T47D (cell line): ENCODE measurements around a stretch of chr3.

DNA sequence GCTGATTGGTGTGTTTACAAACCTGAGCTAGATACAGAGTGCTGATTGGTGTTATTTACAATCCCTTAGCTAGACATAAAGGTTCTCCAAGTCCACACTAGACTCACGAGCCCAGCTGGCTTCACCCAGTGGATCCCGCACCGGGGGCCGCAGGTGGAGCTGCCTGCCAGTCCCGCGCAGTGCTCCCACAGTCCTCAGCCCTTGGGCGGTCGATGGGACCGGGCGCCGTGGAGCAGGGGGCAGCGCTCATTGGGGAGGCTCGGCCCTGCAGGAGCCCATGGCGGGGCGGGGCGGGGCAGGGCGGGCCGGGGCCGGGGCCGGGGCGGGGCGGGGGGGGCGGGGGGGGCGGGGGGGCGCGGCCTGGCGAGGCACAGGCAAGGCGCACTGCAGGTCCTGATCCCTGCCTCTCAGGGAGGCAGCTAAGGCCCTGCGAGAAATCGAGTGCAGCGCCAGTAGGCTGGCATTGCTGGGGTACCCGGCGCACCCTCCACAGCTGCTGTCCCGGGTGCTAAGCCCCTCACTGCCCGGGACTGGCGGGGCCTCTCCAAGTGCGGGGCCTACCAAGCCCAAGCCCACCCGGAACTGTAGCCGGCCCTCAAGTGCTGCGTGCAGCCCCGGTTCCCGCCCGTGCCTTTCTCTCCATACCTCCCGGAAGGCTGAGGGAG, 9.7 kb upstream of the TMEM40 start:
- RRBS = 10% methylated on average over 3 of the region's 44 CpGs

- RRBS = 57% methylated on average over 4 of the region's 11 CpGs
Observed at GRCh38 chr3:12825524-12825986, 15.8 kb downstream of the RPL32 start.

DNA sequence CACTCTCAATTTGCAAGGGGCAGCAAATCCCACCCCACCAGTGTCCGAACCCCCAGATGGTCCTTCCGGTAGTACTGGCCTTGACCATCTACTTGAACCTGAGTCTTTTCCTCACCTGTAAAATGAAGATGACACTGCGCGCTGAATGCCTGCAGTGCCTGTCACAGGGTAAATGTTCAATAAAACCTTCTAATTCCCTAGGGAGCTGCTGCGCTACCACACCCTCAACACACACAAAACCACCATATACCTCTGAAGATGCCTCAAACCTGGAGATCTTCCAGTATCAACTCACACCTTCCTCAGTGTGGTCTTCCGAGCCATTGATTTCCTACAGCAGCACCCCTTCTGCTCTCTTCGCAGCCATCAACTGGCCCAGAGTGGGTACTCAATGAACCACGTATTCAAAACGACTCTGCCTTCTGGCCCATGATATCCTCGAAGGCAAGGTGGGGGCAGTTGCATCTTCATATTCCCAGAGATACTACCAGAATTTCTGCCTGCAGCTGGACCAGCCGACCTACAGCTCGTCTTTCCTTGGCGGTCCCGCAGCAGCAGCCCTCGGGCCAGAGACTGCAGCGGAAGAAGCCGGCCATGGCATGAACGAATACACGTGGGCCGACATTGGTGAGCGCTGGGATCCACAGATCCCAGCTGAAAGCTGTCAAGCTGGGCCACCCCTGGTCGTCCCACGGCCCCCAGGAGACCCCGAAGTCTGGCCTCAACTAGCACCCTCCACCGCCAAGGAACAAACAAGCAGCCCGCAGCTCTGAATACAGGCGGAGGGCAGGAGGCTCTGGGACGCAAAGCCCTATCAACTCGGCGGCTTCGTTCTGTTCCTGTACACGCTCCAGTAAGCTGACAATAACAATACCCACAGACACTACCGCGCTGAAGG, 596 bp downstream of the RPL32 start:
- RRBS = no CpG with 5 or more reads among the region's 34 CpGs

- RRBS = no CpG with 5 or more reads among the region's 9 CpGs
Observed at GRCh38 chr3:12911754-12912038, 70.3 kb upstream of the RPL32 start.

- RRBS = no CpG with 5 or more reads among the region's 16 CpGs
Observed at GRCh38 chr3:12931178-12931844, 89.9 kb upstream of the RPL32 start.

GRCh38 chr3:12959657-12960314, 113.4 kb downstream of the IQSEC1 start:
- RRBS = no CpG with 5 or more reads among the region's 18 CpGs

DNA sequence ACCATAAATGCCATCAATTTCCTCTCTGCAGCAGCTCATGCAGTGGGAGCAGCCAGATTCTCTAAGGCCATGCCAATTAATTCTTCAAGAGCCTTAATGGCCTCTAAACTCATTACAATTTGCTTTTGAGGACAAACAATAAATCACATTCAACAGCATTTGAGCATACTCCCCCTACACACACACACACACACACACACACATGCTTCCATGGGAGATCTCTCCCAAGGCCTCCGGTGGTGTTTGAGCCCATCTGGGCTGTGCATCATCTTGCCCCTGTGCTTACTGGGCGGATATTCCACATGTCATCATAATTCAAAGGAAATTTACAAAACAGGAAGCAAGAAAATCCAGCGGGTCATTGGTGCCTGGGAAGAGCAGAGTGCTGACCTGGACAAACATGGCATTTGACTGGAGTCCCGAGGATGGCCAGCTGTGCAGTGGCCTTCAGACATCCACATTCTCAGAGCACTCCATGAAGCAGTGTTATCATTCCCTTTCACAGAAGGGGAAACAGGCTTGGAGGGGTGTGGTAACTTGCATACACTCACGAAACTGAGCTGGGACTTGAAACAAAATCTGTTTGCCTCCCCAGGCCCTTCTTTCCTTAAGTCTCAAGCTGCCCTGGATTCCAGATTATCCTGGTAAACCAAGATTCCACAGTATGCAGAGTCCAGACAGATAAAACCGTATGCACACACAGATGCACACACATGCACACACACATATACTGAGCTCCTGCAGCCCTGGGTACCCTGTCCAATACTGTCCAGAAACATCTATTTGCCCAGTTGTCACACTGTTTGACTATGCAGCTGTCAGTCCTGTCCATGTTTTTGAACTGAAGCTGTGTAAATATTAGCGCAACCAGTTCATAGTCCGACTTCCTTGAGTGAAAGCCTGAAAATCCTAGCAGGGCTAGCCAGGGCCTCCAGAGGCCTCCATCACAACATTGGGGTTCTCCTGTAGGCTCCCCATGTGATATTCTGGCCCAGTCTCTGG, 108.8 kb downstream of the IQSEC1 start:
- RRBS = no CpG with 5 or more reads among the region's 8 CpGs

DNA sequence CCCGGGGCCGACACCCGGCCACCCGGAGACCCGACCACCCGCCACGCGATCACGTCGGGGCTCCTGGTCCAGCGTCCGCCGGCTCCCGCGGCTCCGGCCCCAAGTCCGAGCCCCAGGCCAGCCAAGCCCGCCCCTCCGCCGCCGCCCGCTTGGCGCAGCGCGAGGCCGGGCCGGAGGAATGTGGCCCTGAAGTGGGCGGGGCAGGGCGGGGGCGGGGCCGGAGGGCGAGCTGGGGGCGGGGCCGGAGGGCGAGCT, 105.8 kb downstream of the IQSEC1 start:
- RRBS = 1% methylated on average over 26 of the region's 35 CpGs

GRCh38 chr3:12974599-12975184, 98.5 kb downstream of the IQSEC1 start:
- RRBS = no CpG with 5 or more reads among the region's 9 CpGs

- RRBS = 2% methylated on average over 13 of the region's 59 CpGs
Observed at GRCh38 chr3:12994599-12995508, 78.4 kb downstream of the IQSEC1 start.

- RRBS = no CpG with 5 or more reads among the region's 5 CpGs
Observed at GRCh38 chr3:13040350-13040800, 32.9 kb downstream of the IQSEC1 start.

- RRBS = 0% methylated on average over 1 of the region's 12 CpGs
Observed at GRCh38 chr3:13277867-13278261, 142.3 kb downstream of the NUP210 start.

- RRBS = no CpG with 5 or more reads among the region's 10 CpGs
Observed at GRCh38 chr3:13301323-13301827, 118.7 kb downstream of the NUP210 start.

GRCh38 chr3:13346434-13346962, 73.6 kb downstream of the NUP210 start:
- RRBS = no CpG with 5 or more reads among the region's 11 CpGs

DNA sequence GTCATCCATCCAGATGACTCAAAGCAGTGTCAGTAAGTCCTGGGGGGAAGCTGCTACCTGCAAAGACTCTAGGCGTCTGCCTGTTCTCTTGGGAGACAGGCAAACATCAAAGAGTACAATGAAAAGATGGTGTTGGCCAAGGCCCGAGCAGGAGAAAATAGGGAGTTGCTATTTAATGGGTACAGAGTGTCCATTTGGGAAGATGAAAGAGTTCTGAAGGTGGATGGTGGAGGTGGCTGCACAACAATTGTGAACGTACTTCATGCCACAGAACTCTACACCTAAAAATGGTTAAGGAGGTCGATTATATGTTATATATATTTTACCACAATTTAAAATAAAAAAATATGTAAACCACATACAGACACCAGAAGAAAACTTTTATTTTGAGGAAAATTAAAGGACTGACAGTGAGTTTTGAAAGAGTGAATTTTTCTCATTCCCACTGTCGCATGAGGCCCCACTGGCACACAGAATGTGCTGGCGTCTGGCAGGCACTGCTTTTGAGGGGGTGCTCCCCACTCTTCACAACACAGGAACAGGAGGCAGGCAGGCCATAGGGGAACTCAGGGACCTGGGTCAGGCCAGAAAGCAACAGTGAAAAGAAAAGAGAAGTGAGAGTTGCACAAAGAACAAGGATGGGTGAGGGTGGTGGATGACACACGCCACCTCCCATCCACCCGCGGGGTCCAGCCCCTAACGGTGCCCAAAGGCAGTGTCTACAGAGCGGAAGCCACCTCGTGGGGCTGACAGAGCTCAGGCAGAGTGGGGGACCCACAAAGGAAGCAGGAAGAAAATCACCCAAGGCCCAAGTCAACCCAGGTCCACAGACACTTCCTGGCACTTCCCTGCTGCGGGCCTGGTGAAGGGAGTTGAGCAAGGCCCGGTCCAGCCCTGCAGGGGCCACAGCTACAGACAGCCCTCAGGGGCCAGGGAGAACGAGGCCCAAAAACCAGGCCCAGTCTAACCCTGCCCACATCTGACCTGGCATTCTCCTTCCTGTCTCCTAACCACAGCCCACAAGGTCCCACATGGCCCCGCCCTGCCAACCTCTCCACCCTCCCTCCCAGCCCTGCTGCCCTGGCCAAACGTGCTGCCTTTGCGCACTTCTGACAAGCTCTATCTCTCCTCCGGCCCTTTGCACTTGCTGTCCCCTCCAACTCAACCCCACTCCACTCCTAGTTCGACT, 6.2 kb downstream of the NUP210 start:
- RRBS = no CpG with 5 or more reads among the region's 20 CpGs

DNA sequence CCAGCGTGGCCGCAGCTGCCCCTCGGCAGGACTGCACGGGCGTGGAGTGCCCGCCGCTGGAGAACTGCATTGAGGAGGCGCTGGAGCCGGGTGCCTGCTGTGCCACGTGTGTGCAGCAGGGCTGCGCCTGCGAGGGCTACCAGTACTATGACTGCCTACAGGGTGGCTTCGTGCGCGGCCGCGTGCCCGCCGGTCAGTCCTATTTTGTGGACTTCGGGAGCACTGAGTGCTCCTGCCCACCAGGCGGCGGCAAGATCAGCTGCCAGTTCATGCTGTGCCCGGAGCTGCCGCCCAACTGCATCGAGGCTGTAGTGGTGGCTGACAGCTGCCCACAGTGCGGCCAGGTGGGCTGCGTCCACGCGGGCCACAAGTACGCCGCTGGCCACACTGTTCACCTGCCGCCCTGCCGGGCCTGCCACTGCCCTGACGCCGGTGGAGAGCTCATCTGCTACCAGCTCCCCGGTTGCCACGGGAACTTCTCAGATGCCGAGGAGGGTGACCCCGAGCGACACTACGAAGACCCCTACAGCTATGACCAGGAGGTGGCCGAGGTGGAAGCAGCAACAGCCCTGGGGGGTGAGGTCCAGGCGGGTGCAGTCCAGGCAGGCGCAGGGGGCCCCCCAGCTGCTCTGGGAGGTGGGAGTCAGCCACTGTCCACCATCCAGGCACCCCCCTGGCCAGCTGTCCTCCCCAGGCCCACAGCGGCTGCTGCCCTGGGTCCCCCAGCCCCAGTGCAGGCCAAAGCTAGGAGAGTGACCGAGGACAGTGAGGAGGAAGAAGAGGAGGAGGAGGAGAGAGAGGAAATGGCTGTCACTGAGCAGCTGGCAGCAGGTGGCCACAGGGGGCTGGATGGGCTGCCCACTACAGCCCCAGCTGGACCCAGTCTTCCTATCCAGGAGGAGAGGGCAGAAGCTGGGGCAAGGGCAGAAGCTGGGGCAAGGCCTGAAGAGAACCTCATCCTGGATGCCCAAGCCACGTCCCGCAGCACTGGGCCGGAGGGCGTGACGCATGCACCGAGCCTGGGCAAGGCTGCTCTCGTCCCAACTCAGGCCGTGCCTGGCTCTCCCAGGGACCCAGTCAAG, 21.8 kb downstream of the FBLN2 start:
- RRBS = 61% methylated on average over 12 of the region's 54 CpGs

DNA sequence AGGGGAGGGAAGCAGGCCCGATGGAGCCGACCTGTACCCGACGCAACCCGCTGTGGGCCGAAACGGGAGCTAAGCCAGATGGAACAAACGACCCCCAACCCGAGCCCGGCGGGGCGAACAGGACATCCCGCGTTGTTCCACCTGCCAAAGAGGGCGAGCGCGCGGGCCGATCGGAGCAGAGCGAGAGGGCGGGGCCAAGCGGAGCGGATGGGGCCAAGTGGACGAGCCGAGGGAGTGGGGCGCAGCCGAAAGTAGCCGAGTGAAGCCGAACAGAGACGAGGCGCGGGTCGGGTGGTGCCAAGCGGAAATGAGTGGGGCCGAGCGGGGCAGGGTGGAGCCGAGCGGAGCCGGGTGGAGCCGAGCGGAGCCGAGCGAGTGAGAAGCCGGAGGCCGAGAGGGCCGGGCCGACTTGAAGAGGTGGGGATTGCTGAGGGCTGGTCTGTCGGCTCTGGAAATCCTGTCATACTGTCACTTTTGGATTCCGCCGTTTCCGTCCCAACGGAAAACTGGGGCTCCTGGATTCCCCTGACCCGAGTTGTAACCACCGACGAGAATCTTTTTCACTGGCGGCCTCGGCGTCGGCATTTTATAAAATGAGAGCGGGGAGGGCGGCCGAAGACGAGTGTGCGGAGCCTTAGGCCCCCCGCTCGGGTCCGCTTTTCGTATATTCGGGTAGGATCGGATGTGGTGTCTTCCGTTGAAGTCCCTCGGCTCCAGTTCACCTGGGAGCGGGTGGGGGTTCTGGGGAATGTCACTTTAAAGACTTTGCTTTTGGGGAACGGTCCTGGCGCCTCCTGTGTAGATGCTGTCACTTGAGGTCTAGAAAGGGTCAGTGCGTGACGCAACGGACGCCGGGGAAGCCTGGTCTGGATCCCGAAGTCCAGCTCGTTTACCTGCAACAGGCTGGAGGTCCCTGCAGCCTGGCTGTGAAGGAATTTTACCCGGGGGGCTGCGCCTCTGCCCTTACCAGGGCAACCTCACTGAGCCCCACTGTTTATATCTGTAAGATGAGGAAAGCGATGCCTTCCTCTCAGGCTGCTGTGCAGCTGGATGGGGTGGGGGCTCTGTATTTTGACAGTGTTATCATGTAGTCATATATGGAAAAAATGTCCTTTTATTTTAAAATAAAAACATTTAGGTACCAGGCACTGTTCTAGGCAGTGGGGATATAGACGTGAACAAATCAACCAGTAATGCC, 15.7 kb upstream of the WNT7A start:
- RRBS = 2% methylated on average over 4 of the region's 87 CpGs

GRCh38 chr3:14020590-14021017, 104.1 kb downstream of the CHCHD4 start:
- RRBS = no CpG with 5 or more reads among the region's 3 CpGs

- RRBS = no CpG with 5 or more reads among the region's 27 CpGs
Observed at GRCh38 chr3:14125483-14126537, 958 bp downstream of the TMEM43 start.

- RRBS = no CpG with 5 or more reads among the region's 21 CpGs
Observed at GRCh38 chr3:14141366-14142291, 16.8 kb downstream of the TMEM43 start.